Thoracic aorta endothelial cell (primary cell): ENCODE measurements around the genes JKAMP and CCDC175.

DNA sequence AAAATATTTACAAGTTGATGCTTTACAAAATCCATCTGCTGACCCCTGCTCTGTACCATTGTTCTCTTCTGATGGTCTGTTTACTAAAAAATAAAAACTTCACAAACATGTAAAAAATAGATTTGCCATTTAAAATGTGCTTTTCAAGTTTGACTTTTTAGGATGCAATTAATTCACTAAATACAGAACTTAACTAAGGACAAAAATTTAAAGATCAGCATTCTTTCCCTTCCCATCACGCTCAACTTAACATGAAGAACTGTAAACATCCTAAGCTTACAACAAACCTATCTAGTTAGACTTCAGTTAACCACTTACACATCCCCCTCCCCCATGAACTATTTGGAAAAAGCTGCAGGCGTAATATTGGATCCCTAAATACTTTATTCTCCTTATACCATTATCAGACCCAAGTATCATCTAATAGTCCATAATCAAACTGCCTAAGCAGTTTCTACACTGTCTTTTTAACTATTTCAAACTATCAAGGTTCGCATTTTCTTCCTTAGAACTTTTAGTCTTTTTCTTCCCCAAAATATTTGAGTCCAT, 21.0 kb downstream of the PSMA3 start:
- CAGE, long polyA plus RNA: no peak

DNA sequence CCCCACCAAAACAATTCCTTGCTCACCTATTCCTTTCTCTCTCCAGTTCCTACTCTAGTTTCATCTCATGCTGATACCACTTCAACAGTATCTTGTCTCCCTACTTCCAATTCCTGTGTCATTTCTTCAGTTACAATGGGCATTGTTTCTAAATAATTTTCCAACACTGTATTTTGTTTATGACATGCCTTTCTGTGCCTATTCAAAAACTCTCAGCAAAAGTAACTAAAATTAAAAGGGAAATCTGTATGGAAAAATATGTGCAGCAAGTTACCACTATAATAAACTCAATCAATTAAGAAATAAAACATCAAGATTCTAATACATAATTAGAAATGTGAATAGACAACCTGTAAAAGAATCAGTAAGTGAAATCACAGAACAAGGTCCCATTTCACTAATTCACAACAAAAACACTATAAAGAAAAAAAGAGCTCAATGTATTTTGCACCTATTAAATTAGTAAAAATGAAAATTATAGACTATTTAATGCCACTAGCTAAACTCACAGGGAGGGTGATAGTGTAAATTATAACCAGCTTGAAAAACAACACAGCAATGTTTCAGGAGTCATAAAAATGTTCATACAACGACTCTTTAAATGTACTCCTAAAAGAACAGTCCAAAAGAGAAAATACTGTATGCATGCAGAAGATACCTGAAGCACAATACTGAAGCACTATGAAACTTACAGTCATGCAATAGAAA, 9.3 kb upstream of the ARID4A start:
- CAGE, long polyA plus RNA: no peak

- CAGE, long polyA plus RNA: no peak
Observed at GRCh38 chr14:58299742-58300385, 1.5 kb downstream of the ARID4A start.

DNA sequence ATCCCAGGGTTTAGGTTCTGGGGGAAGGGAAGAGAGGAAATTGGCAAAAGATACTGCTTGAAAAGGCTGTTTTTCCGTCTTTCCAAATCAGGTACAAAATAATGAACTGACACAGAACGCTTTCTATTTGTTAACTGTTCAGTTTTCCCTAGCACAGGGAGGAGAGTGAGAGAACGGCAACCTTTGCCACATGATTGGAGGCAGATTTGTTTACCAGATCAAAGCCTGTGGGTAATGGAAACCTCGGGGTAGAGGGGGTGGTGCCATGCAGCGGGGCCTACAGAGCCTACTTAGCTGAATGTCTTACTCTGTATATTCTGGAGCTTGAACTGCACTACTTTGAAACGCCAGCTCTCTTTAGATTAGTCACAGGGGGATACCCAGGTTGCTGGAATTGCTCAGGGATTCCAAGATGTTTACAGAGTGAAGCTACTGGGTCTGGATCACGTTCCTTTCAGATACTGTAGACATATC, 65.8 kb upstream of the DACT1 start:
- CAGE, long polyA plus RNA: no peak

GRCh38 chr14:59187682-59188047, 802 bp upstream of the DAAM1 start:
- CAGE, long polyA plus RNA: no peak

DNA sequence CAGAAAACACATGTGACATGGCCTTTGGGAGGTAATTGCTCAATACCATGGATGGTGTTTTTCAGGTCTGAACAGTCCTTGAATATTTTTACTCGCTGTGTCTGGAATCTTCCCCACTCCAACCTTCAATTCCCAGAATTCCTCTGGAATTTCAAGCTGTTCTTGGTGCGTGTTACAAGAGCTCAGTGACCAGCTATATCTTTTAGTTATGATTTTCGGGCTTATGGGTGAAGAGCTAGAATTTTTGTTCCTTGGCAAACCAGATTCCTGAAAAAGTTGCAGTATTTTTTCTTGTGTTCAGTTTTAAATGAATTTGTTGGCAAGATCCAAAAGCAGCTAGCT, 85.4 kb downstream of the DAAM1 start:
- CAGE, long polyA plus RNA: no peak

- CAGE, long polyA plus RNA: no peak
Observed at GRCh38 chr14:59301430-59301874, 113.0 kb downstream of the DAAM1 start.

DNA sequence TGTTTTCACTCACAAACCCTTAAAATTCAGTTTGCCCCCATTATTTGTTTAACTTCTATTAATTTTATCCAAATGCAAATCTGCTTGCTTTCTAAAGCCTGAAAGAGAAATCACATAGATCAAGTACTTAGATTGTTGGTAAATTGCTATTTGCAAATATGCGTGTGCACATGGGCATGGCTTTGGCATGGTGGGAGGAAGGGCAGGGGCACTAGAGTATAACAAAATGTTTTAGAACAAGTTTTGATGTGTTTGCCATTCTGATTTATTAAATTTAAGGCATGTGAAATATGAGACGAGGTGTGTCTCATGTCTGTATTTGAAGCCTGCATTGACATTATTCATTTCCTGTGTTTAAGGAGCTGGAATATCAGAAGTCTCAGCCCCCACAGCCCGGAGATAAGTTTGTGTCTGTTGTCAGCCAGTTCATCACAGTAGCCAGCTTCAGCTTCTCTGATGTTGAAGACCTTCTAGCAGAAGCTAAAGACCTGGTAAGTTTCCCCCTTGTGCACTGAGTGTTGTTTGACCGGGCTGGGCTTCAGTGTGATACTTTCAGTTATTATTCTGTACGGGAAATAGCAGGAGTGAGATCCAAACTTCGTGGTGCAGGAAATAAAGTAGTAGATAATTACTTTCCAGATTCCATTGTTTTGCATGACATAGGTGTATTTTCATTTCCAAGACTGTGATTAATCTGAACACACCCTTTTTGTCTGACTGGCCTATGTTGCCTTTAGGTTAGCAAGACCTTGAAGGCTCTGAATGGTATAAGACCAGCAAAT, 101.7 kb downstream of the GPR135 start:
- CAGE, long polyA plus RNA: no peak

- CAGE, long polyA plus RNA: no peak
Observed at GRCh38 chr14:59484237-59485335, at the start of gene JKAMP. JKAMP (plus strand) TSS chr14:59484517.

- CAGE, long polyA plus RNA: no peak
Observed at GRCh38 chr14:59576133-59576936, at the start of gene CCDC175. CCDC175 (minus strand) TSS chr14:59576812.

- CAGE, long polyA plus RNA: no peak
Observed at GRCh38 chr14:60051540-60052095, 40.1 kb upstream of the PCNX4 start.

- CAGE, long polyA plus RNA: no peak
Observed at GRCh38 chr14:60297223-60298170, 48.5 kb downstream of the PPM1A start.

GRCh38 chr14:60397648-60397987, 88.2 kb downstream of the C14orf39 start:
- CAGE, long polyA plus RNA: no peak

- CAGE, long polyA plus RNA: no peak
Observed at GRCh38 chr14:60607012-60607211, 42.4 kb downstream of the SIX1 start.

GRCh38 chr14:60736479-60737257, 2.1 kb downstream of the MNAT1 start:
- CAGE, long polyA plus RNA: no peak

DNA sequence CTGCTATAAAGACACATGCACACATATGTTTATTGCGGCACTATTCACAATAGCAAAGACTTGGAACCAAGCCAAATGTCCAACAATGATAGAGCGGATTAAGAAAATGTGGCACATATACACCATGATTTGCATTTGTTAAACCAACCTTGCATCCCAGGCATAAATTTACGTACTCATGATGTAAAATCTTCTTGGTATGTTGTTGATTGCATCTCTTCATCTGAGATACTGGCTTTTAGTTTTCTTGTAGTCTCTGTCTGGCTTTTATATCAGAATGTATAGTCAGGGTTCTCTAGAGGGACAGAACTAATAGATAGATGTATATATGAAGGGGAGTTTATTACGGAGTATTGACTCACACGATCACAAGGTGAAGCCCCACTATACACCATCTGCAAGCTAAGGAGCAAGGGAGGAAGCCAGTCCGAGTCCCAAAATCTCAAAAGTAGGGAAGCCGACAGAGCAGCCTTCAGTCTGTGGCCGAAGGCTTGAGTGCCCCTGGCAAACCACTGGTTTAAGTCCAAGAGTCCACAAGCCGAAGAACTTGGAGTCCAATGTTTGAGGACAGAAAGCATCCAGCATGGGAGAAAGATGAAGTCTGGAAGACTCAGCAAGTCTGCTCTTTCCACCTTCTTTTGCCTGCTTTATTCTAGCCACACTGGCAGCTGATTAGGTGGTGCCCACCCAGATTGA, 90.6 kb downstream of the TRMT5 start:
- CAGE, long polyA plus RNA: no peak

GRCh38 chr14:60980646-60980893, 309 bp downstream of the TRMT5 start:
- CAGE, long polyA plus RNA: no peak

DNA sequence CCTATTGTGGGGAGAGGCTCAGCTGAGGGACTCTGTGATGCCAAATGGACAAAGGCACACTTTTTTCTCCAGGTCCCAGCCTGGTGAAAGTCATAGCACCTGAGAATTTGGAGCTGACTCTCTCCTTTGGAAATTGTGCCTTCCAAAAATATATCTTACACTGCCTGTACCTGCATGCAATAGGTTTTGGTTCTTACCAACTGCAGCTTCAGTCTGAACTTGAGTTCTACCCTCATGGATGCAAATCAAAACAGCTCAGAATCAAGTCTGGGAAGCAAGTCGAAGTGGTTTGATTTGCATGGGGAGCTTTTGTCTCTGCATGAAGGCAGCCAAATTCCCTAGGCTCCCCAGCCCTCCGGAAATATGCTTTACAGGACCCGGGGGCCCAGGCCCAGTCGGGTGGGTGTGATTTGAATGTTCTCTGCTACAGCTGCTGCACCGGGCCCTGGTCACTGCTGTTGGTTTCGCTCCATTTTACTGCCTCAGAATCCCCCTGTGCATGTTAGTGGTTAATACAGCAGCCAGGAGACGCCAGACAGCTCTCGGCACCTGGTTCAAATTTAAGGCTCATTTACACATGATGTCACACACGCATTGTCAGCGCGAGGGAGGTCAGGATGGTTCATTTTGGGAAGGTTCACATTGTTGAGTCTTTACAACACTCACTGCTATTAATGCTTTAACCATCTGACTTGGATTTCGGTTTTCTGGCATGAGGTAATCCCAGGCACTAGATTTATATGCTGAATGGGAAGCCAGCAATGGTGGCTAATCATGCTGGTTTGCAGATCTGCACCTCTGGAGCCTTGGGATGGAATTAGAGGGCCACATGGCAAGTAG, 99.5 kb downstream of the SLC38A6 start:
- CAGE, long polyA plus RNA: no peak

DNA sequence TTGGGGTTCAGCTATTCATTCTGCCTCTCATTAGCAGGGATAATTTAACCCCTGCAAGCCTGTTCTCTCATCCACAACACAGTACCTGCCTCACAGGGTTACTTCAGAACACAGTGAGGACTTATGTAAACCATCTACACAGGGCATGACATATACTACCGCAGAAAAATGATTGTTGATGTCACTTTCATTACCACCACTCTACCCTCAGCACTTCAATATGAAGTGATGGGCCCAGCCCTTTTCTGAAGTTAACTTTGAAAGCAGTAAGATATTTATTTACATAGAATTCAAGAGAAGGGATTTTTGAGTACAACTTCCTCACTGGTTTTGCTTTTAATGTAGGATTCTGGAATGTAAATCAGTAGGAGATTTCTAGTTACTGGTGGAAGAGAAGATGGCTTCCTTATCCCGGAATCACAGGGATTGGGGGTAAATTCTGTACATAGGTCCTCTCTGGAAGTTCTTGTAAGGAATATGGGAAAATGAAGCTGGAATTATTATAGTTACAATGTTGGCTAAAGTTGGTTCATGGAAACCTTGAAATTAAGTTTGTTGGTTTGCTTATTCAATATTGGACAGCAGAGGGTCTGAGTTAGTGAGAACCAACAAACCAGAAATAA, 14.7 kb downstream of the PRKCH start:
- CAGE, long polyA plus RNA: no peak

DNA sequence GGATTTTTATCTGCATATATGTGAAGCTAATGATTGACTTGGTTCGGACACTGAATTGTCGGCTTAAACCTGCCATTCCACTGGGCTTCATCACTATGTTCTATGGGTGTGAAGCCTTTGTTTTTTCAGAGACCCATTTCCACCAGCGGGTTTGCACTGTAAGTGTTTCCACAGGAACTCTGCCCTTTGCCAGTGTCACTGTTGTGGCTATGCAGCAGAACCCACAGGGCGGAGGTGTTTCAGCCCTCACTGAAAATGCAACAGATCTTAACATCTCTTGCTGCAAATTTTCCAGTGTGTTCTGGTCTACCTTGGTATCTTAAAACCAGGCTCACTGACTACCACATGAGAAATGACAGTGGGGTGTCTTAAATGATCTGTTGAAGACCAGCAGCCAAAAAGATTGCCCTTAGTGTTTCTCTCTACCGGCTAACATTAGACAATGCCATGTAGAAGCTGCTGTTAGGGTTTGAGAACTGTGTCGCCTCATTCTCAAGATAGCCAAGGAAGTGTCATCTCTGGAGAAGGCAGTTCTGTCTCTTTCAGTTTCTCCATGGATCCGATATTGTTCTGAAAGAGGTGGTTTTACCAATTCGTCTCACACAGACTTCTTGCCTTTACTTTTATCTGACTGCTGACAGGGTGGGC, 21.2 kb downstream of the PRKCH start:
- CAGE, long polyA plus RNA: no peak